Esophagus squamous epithelium (tissue), 4 donors: ENCODE measurements around a stretch of chr15.

DNA sequence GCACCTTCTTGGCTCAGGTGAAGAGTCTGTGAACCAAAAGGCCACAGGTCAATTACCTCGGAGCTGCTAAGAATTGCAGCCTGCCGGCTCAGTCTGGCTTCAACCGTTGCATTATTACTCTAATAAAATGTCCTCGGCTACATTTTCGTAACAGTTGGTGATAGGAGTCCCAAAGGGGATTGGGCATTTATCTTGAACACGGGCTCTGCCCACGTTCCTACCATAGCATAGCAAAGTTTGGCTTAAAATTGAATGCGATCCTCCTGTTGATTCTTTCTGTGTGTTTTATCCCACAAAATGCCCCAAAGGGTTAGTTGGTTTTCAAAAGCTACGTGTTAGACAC lies 176.3 kb downstream of the SLCO3A1 start:
- PRO-cap = no peak
- RAMPAGE, long total RNA, 4 experiments = no peak in any of the 4 experiments

- PRO-cap = no peak
- RAMPAGE, long total RNA, 4 experiments = no peak in any of the 4 experiments
Observed at GRCh38 chr15:92083261-92083700, 229.8 kb downstream of the SLCO3A1 start.

GRCh38 chr15:92630058-92630508 lies 25.5 kb downstream of the FAM174B start:
- PRO-cap = no peak
- RAMPAGE, long total RNA, 4 experiments = no peak in any of the 4 experiments

DNA sequence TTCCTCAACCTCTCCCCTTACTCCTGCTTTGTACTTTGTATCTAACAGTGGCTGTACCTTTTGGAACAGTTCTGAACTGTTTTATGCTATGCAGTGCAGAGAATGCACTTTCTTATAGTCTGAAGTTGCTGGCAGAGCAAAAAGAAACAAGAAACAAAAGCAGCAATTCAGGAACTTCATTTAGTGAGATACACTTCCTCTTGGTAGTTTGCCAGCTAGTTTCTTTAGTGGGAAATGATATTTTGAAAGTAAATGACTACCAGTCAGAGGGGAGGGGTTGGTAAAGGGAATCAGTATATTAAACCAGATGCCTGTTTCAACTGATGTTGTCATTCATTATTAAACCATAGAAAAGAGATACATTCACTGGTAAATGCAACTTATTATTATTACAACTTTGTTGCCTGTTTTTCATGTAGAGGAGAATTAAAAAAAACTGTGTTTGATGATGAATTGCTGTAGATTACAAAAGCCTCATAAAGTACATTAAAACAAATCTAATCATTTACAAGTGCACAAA lies 54.9 kb upstream of the CHD2 start:
- PRO-cap = unidirectional peak, minus-strand start at position 148 of the sequence
- RAMPAGE, long total RNA, 4 experiments = no peak in any of the 4 experiments

DNA sequence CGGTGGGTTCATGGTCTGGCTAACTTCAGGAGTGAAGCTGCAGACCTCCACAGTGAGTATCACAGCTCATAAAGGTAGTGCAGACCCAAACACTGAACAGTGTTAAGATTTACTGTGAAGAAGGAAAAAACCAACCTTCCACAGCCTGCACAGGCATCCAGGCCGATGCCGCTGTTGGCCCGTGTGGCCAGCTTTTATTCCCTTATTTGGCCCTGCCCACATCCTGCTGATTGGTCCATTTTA lies 50.0 kb upstream of the CHD2 start:
- PRO-cap = no peak
- RAMPAGE, long total RNA, 4 experiments = no peak in any of the 4 experiments

GRCh38 chr15:92877373-92877939 lies 22.7 kb upstream of the CHD2 start:
- PRO-cap = no peak
- RAMPAGE, long total RNA, 4 experiments = no peak in any of the 4 experiments

DNA sequence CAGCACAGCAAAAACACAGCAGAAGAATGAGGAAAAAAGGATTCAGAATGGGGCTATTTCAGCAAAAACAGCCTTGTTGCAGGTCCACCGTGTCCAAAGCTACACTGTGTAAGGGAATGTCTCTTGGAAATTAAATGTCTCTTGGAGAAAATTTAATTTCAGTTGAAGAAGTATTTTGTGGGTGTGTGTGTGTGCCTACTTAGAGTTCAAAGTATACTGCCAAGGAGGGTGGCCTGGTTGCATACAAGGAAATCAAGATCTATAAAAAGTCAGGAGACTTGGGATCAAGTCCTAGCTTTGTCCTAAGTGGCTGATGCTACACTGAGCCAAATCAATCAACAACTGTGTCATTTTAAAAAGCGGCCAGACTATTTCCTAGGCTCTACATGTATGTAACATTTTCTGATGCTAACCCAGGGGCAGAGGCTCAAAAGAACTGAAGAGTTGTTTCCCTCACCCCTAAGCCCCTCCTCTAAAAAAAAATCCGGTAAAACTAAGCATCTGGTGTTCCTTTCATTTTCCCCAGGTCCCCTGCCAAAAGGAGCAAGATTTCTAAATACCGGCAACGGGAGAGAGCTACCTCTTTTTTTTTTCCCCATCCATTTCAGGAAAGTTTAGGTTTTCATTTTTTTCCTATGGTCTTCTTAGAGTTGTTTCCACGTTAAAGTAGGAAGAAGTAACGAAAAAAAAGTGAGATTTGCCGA lies 18.9 kb upstream of the CHD2 start:
- PRO-cap = unidirectional peak, plus-strand start at position 546 of the sequence
- RAMPAGE, long total RNA, 4 experiments = no peak in any of the 4 experiments

DNA sequence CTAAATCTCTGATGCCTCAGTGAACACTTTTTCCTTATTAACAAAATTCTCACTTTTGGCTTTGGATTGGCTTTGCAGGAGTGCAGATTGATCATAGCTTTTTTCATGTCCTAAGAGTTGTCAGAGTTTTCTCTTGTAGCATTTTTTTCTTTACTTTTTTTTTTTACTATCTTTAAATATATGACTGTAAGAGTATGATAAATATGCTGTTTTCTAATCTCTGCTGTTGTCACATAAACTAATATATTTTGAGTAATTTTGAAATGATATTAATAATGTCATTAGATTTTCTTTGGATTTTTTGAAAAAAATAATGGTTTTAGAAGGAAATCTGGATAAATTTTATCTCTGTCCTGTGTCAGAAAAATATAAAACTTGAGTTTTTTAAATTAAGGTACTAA lies 4.3 kb upstream of the CHD2 start:
- PRO-cap = no peak
- RAMPAGE, long total RNA, 4 experiments = no peak in any of the 4 experiments

DNA sequence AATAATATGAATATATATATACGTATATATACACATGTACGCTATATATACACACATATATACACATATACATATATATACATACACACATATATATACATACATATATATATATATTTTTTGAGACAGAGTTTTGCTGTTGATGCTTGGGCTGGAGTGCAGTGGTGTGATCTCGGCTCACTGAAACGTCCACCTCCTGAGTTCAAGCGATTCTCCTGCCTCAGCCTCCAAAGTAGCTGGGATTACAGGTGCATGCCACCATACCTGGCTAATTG lies 18.6 kb downstream of the CHD2 start:
- PRO-cap = no peak
- RAMPAGE, long total RNA, 4 experiments = no peak in any of the 4 experiments

- PRO-cap = unidirectional peak, minus-strand start at chr15:92930950
- RAMPAGE, long total RNA, 4 experiments = no peak in any of the 4 experiments
Observed at GRCh38 chr15:92930689-92931200, 30.6 kb downstream of the CHD2 start.

- PRO-cap = no peak
- RAMPAGE, long total RNA, 4 experiments = no peak in any of the 4 experiments
Observed at GRCh38 chr15:92972147-92972570, 72.0 kb downstream of the CHD2 start.

- PRO-cap = no peak
- RAMPAGE, long total RNA, 4 experiments = no peak in any of the 4 experiments
Observed at GRCh38 chr15:93005243-93005556, 83.8 kb downstream of the RGMA start.

- PRO-cap = unidirectional peak, plus-strand start at chr15:93027591; unidirectional peak, plus-strand start at chr15:93027649; unidirectional peak, plus-strand start at chr15:93028205
- RAMPAGE, long total RNA, 4 experiments = no peak in any of the 4 experiments
Observed at GRCh38 chr15:93027290-93028276, 61.4 kb downstream of the RGMA start.

DNA sequence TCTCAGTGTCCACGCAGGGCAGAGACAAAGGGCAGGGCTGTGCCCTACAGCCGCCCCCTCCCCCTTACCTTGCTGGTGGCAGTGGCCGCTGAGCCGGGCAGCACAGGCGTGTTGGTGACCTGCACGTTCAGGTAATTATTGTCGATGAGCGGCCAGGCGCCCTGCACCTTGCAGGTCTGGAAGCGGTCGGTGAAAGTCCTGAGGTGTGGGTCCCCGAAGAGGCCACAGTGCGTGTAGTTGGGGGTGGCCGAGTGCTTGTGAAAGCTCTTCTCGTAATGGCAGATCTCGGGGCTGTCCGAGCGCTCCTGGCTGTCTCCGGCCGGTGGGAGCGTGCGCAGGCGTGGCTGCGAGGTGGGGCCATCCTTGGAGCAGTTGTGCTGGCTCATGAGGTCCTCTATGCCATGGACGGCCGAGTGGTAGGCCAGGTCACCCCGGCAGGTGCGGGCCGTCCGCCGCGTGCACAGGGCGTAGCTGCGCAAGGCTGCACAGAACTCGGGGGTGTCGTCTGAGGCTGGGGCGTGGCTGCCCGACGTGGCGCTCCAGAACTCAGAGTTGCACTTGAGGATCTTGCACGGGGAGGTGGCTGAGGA lies 37.0 kb downstream of the RGMA start:
- PRO-cap = no peak
- RAMPAGE, long total RNA, 4 experiments = no peak in any of the 4 experiments

- PRO-cap = unidirectional peak, minus-strand start at chr15:93089914
- RAMPAGE, long total RNA, 4 experiments = no peak in any of the 4 experiments
Observed at GRCh38 chr15:93089598-93090349, 763 bp upstream of the RGMA start.

- PRO-cap = no peak
- RAMPAGE, long total RNA, 4 experiments = no peak in any of the 4 experiments
Observed at GRCh38 chr15:93554690-93555049, 465.7 kb upstream of the RGMA start.

GRCh38 chr15:94258168-94258748 lies 26.9 kb downstream of the MCTP2 start:
- PRO-cap = no peak
- RAMPAGE, long total RNA, 4 experiments = no peak in any of the 4 experiments

GRCh38 chr15:95266370-95266797 lies 1035.0 kb downstream of the MCTP2 start:
- PRO-cap = unidirectional peak, minus-strand start at chr15:95266610
- RAMPAGE, long total RNA, 4 experiments = no peak in any of the 4 experiments

GRCh38 chr15:95327661-95327959 lies 1002.9 kb upstream of the NR2F2 start:
- PRO-cap = no peak
- RAMPAGE, long total RNA, 4 experiments = no peak in any of the 4 experiments

GRCh38 chr15:95350837-95351253 lies 979.7 kb upstream of the NR2F2 start:
- PRO-cap = no peak
- RAMPAGE, long total RNA, 4 experiments = no peak in any of the 4 experiments